Rectum (tissue), 1 donor: Measurements from ENCODE around the gene DUSP15.

- PRO-cap = no peak
Measured at GRCh38 chr20:29079777-29080676, 2177.4 kb upstream of the DEFB115 start.

GRCh38 chr20:29410058-29410569 lies 1847.3 kb upstream of the DEFB115 start:
- PRO-cap = no peak

DNA sequence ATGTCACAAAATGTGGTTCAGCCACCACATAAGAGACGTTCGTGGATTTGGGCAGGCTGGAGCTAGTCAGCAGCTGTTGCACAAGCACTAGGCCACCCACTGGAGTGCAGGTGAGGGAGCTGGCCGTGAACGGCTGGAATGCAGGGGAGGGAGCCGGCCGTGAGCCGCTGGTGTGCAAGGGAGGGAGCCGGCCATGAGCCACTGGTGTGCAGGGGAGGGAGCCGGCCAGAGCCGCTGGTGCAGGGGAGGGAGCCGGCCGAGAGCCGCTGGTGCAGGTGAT lies 1470.1 kb upstream of the DEFB115 start:
- PRO-cap = unidirectional peak, plus-strand start at position 228 of the sequence

GRCh38 chr20:29878163-29878845 lies 1379.2 kb upstream of the DEFB115 start:
- PRO-cap = no peak

DNA sequence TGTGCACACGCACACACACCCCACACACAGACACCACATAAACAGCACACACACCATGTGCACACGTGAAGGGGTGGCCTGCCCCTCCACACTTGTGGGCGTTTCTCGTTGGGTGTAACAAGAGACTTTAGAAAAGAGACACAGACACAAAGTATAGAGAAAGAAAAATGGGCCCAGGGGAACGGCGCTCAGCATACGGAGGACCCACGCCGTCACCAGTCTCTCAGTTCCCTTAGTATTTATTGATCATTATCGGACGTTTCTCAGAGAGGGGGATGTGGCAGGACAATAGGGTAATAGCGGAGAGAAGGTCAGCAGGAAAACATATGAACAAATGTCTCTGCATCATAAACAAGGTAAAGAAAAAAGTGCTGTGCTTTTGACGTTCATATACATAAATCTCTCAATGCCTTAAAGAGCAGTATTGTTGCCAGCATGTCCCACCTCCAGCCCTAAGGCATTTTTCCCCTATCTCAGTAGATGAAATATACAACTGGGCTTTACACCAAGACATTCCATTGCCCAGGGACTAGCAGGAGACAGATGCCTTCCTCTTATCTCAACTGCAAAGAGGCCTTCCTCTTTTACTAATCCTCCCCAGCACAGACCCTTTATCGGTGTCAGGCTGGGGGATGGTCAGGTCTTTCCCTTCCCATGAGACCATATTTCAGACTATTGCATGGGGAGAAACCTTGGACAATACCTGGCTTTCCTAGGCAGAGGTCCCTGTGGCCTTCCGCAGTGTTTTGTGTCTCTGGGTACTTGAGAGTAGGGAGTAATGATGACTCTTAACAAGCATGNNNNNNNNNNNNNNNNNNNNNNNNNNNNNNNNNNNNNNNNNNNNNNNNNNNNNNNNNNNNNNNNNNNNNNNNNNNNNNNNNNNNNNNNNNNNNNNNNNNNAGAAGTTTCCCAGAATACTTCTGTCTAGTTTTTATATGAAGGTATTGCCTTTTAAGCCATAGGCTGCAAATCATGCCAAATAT lies 1373.2 kb upstream of the DEFB115 start:
- PRO-cap = no peak

GRCh38 chr20:30288843-30289278 lies 968.6 kb upstream of the DEFB115 start:
- PRO-cap = no peak

- PRO-cap = no peak
Measured at GRCh38 chr20:30537200-30537795, 720.2 kb upstream of the DEFB115 start.

DNA sequence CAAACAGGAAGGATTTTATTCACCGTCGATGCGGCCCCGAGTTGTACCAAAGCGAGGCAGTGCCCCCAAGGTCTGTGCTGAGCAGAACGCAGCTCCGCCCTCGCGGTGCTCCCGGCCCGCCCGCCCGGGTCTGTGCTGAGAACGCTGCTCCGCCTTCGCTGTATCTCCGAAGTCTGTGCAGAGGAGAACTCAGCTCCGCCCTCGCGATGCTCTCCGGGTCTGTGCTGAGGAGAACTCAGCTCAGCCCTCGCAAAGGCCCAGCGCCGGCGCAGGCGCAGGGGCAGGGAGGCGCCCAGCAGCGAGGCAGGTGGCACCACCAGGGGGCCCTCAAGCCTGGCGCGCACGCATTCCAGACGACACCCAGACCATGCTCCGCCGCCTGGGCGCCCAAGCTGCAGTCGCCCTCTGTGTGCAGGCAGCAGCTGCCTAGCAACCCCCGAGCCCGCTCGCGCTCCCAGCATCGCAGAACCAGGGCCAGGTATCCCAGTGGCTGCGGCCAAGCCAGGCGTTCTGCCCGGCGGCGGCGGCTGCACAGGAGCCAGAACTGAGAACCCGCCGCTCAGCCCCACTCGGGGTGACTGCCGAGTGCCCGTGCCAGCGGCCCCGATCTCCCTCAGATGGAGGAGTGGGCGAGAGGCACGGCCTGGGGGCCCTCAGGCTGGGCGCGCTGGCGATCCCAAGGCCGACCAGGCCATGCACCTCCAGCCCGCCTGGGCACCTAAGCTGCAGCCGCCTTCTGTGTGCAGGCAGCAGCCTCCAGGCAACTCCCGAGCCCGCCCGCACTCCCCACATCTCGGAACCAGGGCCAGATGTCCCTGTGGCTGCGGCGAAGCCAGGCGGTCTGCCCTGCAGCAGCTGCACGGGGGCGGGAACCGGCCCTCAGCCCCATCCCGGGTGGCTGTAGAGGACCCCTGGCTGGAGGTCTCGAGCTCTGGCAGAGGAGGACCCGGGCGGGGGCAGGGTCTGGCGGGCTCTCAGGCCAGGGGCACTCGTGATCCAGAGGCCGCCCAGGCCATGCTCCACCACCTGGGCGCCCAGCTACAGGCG lies 672.0 kb upstream of the DEFB115 start:
- PRO-cap = no peak

DNA sequence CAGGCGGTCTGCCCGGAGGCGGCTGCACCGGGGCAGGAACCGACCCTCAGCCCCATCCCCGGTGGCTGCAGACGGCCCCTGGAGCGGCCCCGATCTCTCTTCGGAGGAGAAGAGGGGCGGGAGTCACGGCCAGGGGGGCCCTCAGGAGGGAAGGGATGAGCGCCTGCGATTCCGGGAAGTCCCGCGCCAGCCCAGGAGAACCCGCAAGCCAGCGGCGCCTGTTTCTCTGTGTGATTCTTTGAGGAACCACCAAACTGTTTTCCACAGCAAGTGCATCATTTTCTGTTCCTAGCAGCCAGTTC lies 671.2 kb upstream of the DEFB115 start:
- PRO-cap = no peak

DNA sequence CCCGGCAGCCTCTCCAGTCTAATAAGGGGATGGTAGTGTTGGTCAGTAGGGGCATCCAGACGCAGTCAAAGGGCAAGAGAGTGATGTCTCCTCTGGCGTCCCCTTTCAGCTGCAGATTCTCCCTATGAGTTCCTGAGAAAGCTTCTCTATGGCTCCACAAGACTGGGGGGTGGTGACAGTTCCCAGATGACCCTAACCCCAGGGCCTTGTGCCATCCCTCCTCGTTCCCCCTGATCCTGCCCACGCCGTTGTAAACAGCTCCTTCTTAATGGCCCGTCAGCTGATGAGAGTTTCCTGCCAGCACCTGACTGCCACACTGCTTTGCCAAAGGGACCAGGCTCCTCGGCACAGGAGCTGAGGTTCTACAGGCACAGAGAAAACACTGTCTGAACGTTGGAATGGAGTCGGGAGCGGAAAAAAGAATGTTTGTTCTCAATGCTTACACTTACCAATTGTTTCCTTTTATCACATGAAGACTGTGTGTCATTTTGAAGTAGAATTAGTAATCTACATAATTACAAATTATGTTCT lies 645.9 kb upstream of the DEFB115 start:
- PRO-cap = no peak

- PRO-cap = no peak
Measured at GRCh38 chr20:31496559-31497295, 17.5 kb upstream of the HM13 start.

DNA sequence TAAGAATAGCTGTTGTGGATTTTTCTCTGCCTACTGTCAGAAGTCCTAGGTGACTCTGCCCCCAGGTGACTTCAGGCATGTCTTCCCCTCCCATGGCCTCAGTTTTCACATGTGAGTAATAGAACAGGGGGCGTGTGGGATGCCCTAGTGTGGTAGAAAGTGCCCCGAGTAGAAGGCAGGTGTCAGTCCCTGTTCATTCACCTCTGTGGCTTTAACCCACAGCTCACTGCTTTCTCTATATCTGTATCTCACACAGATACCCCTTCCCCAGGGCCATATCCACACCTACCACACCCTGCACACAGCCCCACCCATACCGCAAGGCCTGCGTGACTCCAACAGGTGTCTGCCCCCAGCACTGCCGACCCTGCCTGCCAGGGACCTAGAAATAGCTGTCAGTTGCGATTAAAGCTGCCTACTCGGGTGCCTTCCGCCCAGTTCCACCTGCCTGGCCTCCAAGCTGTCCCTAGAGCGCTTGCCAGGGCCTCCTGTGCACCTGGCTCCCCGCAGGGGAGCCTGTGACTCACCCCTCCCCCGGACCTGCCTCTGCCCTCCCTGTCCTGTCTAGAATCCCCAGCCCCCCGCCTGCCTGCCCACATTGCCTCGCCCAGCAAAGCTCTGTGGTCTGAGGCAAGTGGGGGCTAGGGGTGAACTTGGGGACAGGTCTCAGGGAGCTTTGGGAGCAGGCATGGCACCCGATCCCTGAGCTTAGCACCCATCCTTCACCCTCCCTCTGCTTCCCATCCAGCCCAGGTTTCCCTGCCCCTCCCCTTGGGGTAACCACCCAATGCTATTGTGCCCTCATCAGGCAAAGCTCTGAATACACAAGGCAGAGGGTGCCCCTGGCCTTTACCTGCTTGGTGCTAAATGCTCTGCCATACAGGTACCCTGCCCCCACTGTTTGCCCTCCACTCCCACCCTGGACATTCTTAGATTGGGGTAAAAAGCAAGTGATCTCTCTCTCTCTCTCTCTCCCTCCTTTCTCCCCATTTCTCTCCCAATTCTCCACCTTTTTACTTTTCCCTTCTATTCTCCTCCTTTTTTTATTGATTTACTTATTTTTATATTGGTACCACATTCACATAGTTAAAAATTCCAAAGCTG lies 19.7 kb downstream of the MCTS2 start:
- PRO-cap = unidirectional peak, minus-strand start at position 462 of the sequence

DNA sequence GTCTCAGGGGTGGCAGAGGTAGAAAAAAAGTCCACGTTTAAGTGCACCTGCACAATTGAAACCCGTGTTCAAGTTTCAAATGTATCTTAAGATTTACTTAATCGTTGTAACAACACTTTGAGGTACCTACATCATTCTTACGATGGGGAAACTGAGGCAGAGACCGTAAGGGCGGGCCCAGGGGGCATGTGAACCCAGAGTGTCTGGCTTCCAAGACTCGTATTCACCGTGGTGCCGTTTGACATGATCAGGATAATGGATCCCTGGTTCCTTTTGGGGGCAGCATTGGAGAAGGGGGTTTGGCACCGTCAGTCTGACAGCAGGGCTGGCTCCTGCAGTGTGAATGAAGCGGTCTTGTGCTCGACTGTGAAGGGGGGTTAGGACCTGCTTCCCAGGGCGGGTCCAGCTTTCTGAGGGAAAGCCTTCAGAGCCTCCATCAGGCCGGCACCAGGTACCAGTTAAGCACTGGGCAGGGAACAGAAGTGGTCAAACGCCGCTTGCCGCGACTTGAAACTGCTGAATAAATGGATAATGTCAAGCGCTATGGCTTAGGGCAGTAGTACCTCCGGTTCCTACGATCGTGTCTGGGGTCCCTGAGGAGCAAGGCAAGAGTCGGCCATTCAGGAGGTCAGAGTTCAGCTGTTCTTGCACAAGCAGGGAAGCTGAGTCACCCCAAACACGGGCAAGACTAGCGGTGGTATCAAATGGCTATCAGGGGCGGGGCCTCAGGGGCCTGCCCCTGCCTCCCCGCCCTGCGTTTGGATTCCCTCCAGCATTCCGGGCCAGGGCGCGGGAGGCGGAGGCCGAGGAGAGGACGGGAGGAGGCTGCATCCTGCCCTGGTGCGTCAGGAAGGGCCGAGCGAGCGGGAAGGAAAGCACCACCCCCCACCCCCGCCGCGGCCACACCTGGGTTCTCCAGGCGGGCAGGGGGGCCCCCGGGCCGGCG lies 25.3 kb downstream of the MCTS2 start:
- PRO-cap = bidirectional peak, plus-strand start at position 775 of the sequence, minus-strand start at position 641 of the sequence

GRCh38 chr20:31647142-31647560 lies 9.4 kb downstream of the COX4I2 start:
- PRO-cap = no peak

GRCh38 chr20:31705622-31706422 lies 16.8 kb downstream of the BCL2L1 start:
- PRO-cap = no peak

- PRO-cap = no peak
Measured at GRCh38 chr20:31710318-31711319, 12.0 kb downstream of the BCL2L1 start.

GRCh38 chr20:31713047-31713916 lies 9.4 kb downstream of the BCL2L1 start:
- PRO-cap = unidirectional peak, plus-strand start at chr20:31713173; bidirectional peak, plus-strand start at chr20:31713550, minus-strand start at chr20:31713387

DNA sequence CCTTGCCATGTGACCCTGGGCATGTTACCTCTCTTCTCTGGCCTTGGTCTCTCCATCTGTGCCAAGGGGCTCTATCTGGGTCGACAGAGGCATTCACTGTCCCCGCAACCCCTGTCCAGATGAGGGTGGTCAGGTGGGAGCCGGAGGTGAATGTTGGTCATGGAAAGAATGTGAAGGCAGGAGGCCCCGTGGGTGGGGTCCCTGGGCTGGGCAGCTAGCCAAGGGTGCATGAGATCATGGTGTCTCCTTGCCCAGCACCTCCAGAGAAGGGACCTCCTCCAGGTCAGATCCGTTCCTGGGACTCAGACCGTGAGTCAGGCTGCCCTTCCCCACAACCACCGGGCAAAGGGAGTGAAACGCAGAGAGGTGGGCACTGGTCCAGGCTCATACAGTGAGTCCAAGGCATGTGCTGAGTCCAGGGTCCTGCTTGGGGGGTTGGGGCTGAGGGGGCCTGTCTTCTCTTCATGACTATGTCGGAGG lies 3.5 kb downstream of the FOXS1 start:
- PRO-cap = no peak

DNA sequence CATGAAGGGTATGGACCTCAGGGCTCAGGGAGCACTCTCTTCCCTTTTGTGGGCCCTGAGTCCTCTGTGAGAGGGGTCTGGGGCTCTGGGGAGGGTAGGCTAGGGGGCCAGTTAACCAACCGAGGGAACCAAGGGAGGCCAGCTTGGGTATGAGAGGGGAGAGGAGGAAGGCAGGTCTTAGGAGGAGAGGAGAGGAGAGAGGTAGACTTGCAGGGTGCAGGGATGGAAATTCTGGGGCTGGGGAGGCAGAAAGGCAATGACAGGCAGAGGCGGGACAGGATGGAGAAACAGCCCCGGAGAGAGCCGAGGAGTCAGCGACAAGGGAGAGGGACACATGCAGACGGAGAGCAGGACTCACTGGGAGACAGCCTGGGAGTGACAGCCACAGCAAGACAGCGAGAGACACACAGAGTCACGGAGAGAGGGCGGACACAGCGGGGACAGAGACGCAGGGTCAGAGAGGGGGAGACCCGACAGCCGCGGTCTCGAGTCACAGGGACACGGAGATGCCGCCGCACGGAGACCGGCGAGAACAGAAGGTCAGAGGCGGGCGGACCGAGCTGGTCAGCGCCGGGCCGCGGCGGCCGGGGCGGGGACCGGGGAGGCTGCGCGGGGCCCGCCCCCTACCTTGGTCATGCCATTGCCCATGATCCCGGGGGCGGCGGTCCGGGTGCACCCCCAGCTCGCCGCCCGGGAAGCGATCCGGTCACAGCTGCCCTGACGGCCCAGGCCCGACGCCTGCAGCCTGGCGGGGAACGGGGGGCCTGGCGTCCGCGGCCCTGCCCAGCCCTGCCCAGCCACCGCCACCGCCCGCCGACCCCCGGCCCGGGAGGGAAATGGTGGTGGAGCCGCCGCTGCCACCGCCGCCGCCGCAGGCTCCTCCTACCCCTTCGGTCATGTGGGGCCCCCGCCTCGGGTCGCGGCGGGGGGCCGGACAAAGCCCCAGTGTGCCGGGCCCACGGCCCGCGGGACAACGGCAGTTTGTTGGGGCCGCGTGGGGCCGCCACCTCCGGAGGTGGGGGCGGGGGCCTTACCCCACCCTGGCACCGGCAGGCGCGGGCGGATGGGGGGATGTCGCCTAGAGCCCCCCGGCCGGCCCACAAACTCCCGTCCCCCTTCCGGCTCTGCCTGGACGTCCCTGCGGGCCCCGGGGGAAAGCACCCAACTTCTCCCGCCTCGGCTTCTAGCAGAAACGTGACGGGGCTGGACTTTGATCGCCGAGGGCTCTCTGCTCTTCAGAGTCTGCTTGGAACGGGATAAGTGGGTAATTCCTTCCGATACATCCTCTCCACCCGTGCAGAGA lies at the start of gene DUSP15:
Gene DUSP15 (minus strand): TSS at position 838 of the 1,303 bp plus-strand sequence.
- PRO-cap = bidirectional peak, plus-strand start at position 647 of the sequence, minus-strand start at position 534 of the sequence; bidirectional peak, plus-strand start at position 945 of the sequence, minus-strand start at position 816 of the sequence; unidirectional peak, minus-strand start at position 1,185 of the sequence

- PRO-cap = no peak
Measured at GRCh38 chr20:31994812-31995413, 15.3 kb upstream of the CCM2L start.